Metastatic Liver Carcinoma in the Adrenal Gland (tissue), 2 donors: ENCODE data around the genes TCL1B, BDKRB2 and BDKRB1.

- PRO-cap, 2 experiments: no peak in any of the 2 experiments
Measured at GRCh38 chr14:95131368-95131886, 25.9 kb downstream of the DICER1 start.

DNA sequence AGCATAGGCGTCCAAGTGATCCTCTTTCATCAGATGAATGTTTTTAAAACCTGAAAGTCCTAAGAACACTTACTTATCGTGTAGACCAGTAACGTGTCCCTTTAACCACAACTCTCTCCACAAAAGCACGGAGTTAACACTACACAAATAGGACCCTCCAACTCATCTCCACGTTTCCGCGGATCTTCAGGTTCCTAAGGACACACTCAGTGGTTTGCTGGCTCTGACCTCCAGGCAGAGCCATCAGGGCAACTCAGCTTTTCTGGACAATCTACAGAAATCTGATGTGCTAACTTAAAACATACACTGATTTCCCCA is 1.1 kb downstream of the DICER1 start:
- PRO-cap, 2 experiments: no peak in any of the 2 experiments

DNA sequence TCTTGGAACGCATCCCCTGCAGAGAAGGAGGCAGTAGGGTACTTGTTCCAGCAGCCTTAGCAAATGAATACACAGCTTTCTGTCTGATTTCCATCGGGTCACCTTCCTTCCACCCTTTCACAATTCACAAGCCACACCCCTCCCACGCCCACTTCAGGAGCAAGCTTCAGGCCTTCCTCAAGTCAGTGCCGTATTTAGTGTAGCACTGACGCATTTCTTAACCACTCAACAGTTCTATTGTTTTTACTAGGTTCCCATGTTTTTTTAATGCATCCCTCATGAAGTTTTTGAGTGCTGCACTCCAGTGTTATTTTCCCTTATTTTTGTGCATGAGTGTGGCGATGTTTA is 64.2 kb downstream of the CLMN start:
- PRO-cap, 2 experiments: no peak in any of the 2 experiments

DNA sequence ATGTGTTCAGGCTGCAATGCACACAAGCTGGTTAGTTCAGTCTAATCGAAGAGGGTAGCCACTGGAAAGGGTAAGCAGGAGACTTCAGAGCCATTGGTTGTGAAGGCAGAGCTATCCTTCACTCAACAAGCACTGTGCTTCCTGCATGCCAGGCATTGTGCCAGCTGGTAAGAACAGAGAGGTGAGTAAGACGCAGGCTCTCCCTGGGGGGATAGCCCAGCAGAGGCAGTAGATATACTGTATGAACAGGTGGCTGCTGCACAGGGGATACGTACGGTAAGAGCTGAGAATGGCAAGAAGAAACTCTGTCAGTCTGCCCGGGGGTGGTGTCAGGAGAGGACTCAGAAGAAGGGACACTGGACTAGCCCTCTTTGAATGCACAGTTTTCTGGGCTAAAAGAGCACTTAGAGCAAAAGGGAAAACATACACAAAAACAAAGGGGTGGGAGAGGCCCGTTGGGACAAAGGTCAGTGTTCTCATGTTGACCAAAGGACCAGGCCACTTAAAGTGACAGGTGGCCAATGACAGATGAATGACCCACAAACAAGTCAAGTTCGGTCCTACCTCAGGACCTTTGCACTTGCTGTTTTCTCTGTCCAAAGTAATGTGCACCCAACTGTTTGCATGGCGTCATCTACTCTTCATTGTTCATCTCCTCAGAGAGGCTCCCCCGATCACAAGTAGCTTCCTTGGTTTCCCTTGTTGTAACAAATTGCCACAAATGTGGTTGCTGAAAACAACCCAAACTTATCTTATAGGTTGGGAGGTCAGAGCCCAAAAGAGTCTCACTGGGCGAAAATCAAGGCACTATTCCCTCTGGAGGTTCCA is 24.3 kb downstream of the CLMN start:
- PRO-cap, 2 experiments: no peak in any of the 2 experiments

- PRO-cap, 2 experiments: no peak in any of the 2 experiments
Measured at GRCh38 chr14:95310625-95311022, 9.1 kb downstream of the CLMN start.

- PRO-cap, 2 experiments: no peak in any of the 2 experiments
Measured at GRCh38 chr14:95315456-95316063, 4.1 kb downstream of the CLMN start.

DNA sequence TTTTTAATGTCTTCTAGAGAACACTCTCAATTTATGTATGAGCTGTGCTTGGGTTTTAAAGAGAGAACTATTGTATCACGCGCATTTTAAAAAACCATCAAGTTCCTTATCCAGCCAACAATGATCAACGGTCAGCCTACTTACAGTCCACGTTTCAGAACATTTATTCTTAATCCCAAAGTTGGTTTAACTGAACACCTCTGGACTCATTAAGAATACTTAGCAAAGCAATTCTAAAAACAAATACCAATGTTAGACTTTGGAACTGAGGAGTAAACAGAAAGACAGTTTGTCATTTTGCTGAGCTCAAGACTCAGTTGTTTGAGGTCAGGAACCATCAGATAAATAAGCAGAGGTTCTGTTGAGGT is 72.5 kb downstream of the SYNE3 start:
- PRO-cap, 2 experiments: no peak in any of the 2 experiments

DNA sequence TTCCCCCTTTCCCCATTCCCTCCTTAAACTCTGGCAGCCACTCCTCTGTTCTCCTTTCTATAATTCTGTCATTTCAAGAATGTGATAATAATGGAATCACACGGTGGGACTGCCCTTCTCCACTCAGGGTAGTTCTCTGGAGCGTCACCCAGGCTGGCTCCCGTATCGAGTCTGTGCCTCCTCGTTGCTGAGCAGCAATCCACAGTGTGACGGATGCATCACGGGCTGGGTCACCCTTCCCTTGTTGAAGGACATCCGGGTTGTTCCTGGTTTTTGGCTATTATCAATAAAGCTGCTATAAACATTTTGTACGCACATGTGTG is 5.7 kb upstream of the SYNE3 start:
- PRO-cap, 2 experiments: no peak in any of the 2 experiments

GRCh38 chr14:95523224-95524578 is 7.3 kb upstream of the SYNE3 start:
- PRO-cap, 2 experiments: peak in 2 of 2 experiments; most common minus-strand start chr14:95524137 (in 2)

GRCh38 chr14:95664389-95664948 is 21.8 kb upstream of the TCL1B start:
- PRO-cap, 2 experiments: no peak in any of the 2 experiments

DNA sequence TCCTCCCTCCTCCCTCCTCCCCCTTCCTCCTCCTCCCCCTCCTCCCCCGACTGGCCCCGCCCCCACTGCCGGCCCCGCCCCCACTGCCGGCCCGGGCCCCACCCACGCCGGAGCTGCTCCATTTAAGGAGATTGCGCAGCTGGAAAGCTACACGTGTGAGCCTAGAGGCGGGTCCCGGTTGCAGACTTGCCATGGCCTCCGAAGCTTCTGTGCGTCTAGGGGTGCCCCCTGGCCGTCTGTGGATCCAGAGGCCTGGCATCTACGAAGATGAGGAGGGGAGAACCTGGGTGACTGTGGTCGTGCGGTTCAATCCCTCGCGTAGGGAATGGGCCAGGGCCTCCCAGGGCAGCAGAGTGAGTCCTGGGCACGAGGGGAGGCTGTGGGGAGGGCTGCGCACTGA is at the start of gene TCL1B:
TCL1B (plus strand) TSS at position 150 of the 400 bp plus-strand sequence.
- PRO-cap, 2 experiments: no peak in any of the 2 experiments

- PRO-cap, 2 experiments: no peak in any of the 2 experiments
Measured at GRCh38 chr14:96053920-96054450, 14.8 kb downstream of the C14orf132 start.

DNA sequence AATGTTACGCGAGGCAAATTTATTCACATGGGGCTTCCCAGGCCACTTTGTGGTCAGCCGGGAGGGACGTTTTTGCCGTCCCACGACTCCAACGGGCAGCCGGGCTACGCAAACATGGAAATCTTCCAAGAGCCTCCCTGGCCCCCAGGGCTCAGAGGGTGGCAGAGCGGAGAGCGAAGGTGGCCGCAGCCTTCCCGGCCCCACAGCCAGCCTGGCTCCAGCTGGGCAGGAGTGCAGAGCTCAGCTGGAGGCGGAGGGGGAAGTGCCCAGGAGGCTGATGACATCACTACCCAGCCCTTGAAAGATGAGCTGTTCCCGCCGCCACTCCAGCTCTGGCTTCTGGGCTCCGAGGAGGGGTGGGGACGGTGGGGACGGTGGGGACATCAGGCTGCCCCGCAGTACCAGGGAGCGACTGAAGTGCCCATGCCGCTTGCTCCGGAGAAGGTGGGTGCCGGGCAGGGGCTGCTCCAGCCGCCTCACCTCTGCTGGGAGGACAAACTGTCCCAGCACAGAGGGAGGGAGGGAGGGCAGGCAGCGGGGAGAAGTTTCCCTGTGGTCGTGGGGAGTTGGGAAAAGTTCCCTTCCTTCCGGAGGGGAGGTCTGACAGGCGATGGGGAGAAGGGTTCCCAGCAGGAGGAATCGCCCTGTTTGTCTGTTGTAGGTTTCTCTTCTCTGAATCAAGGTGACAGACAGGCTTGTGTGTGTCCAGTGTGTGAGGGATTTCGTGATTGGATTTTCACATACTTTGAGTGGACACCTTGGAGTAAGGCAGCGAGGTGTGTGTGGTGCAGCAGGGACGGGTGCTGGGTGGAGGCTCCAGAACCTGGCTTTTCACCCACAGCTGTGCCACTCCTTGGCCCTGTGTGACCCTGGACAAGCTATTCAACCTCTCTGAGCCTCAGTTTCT is at the start of gene BDKRB2:
BDKRB2 (plus strand) TSS at position 324 of the 907 bp plus-strand sequence.
- PRO-cap, 2 experiments: peak in 2 of 2 experiments; most common plus-strand start position 342 of the sequence (in 1); most common minus-strand start position 213 of the sequence (in 2)

GRCh38 chr14:96255863-96256480 is at the start of gene BDKRB1:
TSS of gene BDKRB1 (plus strand) at chr14:96256210.
- PRO-cap, 2 experiments: no peak in any of the 2 experiments

DNA sequence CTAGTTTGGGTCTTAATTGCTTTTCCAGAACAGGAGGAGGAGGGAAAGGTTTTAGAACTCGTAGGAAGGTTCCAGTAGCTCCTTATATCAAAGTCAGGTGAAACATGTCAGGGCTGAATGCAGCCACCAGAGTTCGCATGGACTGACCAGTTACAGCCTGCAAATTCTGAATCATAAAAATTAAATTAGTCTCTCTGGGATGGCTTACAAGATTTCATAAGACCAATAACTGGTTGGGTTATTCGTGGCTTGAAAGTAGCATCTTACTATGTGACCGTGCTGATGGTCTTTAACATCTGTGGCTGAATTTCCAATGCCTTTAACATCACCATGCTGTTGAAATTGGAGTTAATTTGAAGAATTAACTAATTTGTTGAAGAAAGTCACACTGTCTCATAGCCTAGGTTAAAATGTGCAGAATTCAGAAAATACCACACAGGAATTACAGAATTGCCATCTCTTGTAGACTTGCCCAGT is 509 bp downstream of the BDKRB1 start:
- PRO-cap, 2 experiments: no peak in any of the 2 experiments

- PRO-cap, 2 experiments: no peak in any of the 2 experiments
Measured at GRCh38 chr14:96282189-96282814, 26.3 kb downstream of the BDKRB1 start.

GRCh38 chr14:96357312-96357890 is 5.7 kb downstream of the ATG2B start:
- PRO-cap, 2 experiments: no peak in any of the 2 experiments

GRCh38 chr14:96592549-96593021 is 90.4 kb downstream of the PAPOLA start:
- PRO-cap, 2 experiments: no peak in any of the 2 experiments

- PRO-cap, 2 experiments: no peak in any of the 2 experiments
Measured at GRCh38 chr14:97977640-97978353, 1180.6 kb downstream of the VRK1 start.

GRCh38 chr14:97993727-97994267 is 1196.6 kb downstream of the VRK1 start:
- PRO-cap, 2 experiments: no peak in any of the 2 experiments